Choroid plexus epithelial cell (primary cell): ENCODE data around the gene CBX2.

DNA sequence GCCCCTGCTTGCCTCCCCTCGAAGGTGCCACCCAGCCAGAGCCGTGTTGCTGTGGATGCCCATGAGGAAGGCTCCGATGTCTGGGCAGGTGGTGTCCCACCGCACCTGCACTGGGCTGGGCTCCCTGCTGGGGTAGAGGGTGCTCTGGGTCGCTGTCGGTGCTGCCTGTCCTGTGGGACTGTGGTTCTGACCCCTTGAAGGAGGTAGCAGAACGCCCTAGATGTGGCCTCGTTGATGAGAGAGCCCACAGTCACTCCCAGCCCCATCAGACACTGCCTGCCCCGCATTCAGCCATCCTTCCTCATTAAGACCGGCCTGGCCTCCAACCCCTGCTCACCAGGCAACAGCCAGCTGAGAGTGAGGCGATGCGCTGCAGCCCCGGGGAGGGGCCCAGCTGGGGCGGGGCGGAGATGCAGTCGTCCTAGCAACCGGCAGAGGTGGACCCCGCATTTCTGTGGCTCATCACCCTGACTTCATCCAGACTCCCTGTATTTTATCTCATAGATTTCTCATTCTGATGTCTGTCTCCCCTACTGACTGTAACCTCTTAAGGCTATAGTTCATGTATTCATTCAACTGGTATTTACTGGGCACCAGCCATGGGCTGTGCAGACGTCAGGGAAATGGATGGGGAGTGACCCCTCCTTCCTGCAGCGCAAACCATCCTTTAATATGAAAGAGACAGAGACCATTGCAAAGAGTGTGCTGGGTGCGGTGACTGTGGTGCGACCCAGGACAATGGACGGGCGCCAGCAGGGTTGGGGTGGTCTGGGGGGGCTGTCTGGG lies 10.2 kb upstream of the TIMP2 start:
- RRBS = 4% methylated on average over 9 of the region's 24 CpGs

DNA sequence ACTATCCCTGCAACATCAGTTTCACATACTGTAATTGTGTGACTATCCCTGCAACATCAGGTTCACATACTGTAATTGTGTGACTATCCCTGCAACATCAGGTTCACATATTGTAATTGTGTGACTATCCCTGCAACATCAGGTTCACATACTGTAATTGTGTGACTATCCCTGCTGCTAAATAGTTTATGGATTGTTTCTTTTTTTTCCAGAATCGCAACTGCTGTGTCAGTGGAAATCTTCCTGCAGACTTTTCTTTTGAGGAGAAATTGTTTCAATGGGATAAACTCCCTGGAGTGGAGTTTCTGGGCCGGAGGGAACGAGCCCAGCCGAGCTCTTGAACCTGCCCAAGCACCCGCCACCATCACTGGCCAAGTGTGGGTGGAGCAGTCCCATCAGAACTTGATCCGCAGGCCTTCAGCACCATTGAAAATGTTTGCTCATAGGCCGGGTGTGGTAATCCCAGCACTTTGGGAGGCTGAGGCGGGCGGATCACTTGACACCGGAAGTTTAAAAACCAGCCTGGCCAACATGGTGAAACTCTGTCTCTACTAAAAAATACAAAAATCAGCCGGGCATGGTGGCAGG lies 4.6 kb downstream of the LGALS3BP start:
- RRBS = no CpG with 5 or more reads among the region's 11 CpGs

- RRBS = 97% methylated on average over 6 of the region's 29 CpGs
These were observed 13.5 kb downstream of the ENGASE start for GRCh38 chr17:79087867-79088800.

- RRBS = 20% methylated on average over 1 of the region's 11 CpGs
These were observed 222.1 kb downstream of the RBFOX3 start for GRCh38 chr17:79388759-79389089.

DNA sequence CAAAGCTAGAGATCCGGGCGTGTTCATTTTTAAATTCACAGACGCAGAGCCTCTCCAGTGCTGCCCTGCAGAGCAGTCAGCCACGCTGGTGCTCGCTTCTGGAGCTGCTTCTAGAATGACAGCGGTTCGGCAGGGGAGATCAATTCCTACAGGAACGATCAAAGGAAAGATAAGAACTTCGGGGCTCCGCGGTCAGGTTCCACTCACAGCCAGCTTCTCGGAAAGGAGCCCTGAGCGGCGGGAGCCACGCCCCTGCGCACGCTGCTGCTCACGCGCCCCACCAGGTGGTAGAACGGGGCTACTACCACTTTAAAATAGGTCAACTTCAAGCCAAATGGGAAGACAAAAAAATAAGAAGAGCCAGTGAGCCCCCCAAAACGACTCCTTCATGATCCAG lies 209.8 kb downstream of the RBFOX3 start:
- RRBS = no CpG with 5 or more reads among the region's 21 CpGs

DNA sequence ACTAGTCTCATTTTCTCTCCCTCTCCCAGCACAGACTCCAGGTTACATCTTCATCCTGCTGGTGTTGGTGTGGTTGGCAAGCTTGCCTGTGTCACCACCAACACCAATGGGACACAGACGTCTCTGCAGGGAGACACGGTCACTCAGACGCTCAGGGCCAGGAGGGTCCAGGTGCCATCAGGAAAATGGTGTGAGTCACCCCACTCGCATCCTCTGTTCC lies 177.9 kb downstream of the RBFOX3 start:
- RRBS = no CpG with 5 or more reads among the region's 4 CpGs

- RRBS = no CpG with 5 or more reads among the region's 3 CpGs
These were observed 37.9 kb downstream of the RBFOX3 start for GRCh38 chr17:79572996-79573227.

DNA sequence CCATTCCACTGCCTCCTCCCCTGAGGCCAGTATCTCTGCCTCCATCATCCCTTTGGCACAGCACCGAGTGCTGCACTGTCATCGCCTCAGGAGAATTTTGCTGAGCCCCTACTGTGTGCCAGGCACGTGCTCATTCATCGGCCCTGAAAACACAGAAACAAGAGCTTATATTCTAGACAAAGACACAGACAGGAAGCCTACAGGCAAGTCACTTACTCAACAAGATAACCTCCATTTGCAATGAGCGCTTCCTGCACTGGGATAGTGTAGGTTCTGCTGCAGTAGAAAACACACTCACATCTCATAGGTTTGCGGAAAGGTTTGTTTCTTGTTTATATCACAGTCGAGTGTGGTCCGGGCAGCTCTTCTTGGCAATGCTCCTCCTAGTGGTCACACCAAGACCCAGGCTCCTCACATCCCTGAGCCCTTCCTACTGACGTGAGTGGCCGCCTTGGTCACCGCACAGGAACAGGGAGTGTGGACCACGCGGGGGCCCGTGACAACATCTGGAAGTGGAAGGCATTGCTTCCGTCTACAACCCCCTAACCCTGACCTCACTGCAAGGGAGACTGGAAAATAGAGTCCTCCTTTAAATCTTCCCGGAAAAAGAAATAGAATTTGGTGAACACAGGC lies 47.9 kb upstream of the RBFOX3 start:
- RRBS = no CpG with 5 or more reads among the region's 16 CpGs

DNA sequence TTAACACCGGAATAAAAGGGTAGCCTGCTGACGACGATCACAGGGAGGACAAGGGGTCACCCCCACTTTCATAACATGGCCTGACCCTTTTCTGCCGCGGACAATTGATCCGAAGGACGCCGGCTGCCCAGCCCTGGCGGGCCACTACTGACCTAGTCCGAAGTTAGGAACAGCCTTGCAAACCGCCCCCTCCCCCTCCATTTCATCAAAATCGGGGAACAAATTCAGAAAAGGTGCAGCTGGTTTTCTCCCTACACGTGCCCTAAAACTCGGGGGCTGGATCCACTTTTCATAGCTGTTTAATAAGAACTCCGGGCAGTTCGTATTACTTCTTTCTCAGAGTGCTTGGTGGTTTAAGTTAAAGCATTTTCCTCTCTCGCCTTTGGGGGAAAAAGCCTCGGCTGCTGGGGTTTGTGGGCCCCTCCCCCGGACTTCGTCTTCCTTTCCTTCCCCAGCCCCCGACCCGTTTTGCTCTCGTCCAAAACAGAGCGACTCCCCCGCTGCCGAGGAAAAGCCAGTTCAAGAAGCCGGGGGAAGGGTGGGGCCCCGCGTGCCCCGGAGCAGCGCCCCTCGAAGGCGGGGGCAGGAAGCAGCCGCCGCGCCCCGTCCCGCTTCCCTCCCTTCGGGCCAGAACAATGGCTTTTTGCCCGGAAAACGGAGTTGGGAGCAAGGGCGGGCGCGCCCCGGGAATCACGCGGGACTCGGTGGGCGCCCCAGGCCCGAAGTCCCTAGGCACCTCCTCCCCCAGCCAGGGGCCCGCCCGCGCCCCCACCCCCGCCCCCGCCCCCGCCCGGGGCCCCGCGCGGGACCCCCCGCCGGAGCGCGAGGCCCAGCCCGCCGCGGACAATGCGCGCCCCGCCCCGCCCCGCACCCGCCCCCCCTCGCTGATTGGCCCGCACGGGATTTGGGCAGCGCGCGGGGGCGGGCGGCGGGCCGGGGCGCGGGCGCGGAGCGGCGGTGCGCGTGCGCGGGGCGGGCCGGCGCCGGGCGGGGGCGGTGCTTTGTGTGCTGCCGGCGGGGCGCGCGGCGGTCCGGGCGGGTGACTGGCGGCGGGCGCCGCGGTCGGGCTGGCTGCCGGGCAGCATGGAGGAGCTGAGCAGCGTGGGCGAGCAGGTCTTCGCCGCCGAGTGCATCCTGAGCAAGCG lies at the start of gene CBX2:
TSS of gene CBX2 (plus strand) at position 996 of the 1,145 bp plus-strand sequence.
- RRBS = 5% methylated on average over 37 of the region's 120 CpGs

DNA sequence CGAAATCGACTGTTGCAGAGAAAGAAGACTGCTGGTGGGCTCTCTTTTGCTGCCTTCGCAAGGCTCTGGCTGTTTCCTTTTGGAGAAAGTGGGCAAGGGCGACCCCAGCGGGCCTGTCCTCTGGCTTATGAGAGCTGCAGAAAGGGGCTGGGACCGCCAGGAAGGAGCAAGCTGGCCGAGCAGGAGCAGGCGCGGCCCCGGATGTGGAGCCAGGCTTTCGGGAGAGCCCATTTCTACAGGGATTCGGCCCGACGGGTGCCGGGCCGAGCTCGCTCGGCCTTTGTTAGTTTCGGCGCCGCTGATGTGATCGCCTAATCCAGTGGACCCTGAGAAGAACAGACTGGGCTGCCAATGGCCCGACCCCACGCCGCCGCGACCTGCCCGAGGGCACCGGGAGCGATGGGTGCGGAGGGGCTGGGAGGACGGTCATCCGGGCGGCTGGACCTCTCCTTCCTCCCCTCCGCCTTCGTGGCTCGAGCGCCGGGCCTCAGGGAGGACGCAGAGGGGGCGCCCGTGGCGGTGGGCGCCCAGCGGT lies 7.4 kb downstream of the CBX8 start:
- RRBS = 6% methylated on average over 17 of the region's 45 CpGs

DNA sequence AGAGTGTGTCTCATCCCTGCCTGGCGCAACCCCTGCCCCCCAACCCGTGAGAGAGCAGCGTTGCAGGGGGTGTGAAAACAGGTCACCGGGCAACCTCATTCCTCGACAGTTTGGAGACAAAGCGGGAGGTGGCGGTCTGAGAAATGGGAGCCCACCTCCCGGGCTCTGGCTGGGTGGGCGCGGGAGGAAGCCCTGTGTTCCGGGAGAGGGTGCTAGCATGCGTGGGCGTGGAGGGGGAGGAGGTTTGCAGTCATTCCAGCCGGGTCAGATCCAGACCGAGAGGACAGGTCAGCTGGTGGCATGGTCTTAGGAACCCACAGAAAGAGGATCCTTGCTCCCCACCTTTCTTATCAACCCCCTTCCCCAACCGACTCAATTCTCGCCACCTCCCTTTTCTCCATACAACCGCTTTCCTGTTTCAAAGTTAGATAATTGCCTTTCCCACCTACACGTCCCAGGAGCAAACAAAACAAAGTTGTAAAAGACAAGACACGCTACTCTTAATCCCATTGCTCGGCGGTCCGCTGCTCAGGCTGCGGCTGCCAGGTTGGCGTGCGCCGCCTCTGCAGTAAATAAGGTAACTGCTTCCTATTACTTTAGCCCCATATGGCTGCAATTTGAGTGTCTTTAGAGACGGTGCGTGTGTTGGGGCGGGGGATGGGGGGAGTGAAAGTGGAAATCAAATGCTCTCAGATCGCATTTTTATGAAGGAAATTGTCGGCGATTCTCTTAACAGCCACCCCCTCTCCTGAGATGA lies 3.4 kb upstream of the CBX8 start:
- RRBS = 3% methylated on average over 10 of the region's 33 CpGs

DNA sequence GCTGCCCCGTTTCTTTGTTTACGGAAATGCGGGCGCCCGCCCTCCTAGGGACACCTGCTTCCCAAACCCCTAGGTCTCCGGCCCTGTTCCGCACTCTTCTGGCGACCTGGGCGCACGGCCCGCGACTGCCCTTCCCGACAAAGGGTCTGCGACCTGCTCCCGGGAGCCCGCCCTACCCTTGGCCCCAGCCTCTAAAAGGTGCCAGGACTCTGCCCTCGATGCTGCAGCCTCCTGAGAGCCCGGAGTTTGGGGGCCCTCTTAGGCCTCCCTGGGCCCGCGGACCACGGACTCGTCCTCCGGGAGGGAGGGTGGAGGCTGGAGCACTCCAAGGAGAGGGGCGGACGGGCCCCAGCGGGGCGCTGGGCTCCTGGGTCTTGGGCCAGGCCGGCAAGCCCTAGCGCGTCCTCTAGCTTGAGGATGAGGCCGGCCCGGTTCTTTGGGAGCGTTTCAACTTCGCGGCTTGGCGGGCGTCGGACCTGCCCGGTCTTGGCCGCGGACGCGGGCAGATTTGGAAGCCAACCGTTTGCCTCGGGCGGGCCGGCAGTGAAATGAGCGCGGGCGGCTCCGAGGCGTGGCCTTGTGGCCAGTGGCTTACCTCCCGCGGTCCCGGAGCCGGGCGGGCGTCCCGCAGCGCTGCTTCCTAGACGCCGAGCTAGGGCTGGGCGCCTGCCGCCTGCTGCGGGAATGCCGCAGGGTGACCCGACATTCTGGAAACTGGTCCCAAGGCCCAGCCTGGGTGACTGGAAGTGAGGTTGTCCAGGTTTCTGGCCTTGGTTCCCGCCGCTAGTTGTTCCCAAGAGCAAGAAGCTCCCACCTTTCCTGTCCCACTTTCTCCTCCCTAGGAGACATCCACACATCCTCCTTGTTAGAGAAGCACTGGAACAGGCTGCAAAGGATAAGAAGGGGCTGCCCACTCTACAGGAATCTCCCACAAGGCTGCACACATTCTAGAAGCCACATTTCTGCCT lies 4.2 kb upstream of the CBX8 start:
- RRBS = 1% methylated on average over 42 of the region's 69 CpGs

GRCh38 chr17:79808624-79809387 lies 11.9 kb upstream of the CBX8 start:
- RRBS = no CpG with 5 or more reads among the region's 16 CpGs

DNA sequence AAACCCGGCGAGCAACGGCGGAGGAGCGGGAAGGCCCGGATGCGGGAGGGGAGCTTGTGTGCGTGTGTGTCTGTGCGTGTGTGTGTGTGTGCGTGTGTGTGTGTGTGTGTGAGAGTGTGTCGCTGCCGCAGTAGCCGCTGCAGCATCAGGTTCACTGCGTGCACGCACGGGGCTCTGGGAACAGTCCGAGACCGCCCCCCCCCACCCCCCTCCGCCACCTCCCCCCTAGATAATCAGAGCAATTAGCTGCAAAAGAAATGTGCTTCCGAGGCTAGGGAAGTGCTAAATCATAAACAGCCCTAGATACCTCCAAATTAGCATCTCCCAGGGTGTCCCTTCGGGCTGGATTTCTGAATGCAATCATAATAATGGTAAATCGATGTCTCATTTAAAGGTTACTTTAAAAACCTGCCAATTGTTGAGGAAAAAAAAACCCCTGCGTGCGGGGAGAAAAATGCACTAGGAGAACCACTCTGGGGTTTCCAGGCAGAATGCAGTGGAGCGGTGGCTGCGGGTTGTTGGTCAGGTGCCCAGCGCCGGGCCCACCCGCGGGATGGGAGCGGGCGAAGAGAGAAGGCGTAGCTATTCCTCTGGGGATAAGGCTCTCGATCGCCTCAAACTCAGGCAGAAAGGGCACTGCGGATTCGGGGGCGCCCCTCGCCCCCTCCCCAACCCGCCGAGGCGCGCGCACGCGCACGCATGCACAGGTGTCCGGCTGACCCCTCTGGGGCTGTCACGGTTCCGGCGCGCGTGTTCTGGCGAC lies 13.9 kb upstream of the CBX8 start:
- RRBS = no CpG with 5 or more reads among the region's 54 CpGs

DNA sequence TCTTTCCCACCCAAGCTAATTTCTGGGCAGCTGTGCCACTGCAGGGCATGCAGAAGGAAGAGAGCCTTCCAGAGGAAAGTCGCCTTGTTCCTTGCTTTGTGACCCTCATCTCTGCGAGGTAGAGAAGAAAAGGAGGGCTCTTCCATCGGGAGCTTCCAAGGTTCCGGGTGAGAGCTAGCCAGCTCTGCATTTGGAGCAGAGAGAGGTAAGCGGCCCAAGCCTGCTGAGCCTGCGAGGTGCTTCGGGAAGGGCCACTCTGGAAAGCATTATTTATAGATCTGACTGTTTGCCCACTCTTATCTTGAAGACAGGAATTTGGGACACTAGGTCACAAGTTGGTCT lies 19.8 kb downstream of the CBX4 start:
- RRBS = no CpG with 5 or more reads among the region's 7 CpGs

DNA sequence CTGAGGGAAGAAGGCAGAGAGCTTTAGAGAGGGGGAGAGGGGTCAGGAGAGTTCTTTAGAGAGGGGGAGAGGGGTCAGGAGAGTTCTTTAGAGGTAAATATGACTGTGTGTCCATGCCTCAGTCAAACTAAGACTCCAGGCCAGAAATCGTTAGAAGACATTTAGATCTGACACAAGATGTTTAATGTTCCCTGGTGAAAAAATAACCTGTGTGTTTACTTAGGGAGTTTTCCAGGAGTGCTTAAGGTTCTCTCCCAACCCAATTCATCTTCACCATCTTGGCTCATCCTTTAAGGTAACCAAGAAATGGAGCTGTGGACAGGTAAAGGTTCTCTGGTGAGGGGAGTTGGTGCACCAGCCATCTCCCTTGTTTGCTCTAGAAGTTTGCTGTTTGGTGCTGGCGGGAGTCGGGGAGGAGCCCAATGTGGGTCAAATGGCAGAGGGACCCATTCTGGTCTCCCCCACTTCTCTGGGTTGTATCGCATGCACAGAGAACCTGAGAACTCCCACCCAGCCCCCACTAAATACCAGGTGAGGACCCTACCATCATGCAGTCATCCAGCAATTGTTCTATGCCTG lies 9.7 kb downstream of the CBX4 start:
- RRBS = no CpG with 5 or more reads among the region's 4 CpGs

- RRBS = 3% methylated on average over 45 of the region's 89 CpGs
These were observed 1.5 kb upstream of the CBX4 start for GRCh38 chr17:79840384-79841401.

DNA sequence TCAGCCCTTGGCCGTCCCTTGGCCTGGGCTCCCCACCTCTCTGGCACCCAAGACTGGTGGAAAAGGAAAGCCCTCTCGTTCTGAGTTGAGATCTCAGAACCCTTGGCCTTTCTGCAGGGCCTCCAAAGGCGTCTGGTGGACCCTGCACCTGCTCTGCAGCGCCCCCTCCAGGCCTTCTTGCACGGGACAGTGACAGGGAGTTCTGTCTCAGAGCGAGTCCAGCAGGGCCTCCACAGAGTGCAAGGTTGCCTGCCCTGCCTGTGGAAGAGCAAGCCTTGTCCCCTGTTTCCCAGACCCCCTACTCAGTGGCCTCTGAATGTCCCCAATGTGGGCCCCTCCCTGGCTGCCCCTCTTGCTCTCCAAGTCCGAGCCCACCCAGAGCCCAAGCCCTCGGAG lies 85.2 kb upstream of the CBX4 start:
- RRBS = no CpG with 5 or more reads among the region's 8 CpGs

GRCh38 chr17:79925019-79925657 lies 85.9 kb upstream of the CBX4 start:
- RRBS = 20% methylated on average over 8 of the region's 20 CpGs

GRCh38 chr17:80002535-80003075 lies 33.1 kb downstream of the TBC1D16 start:
- RRBS = no CpG with 5 or more reads among the region's 21 CpGs